ENCODE measurements around the genes SPTB, PLEK2 and PLEKHH1.

GRCh38 chr14:64854830-64855206 lies 24.9 kb downstream of the SPTB start:
- CAGE, long polyA plus RNA = no peak
- RRBS = no CpG with 5 or more reads among the region's 5 CpGs

DNA sequence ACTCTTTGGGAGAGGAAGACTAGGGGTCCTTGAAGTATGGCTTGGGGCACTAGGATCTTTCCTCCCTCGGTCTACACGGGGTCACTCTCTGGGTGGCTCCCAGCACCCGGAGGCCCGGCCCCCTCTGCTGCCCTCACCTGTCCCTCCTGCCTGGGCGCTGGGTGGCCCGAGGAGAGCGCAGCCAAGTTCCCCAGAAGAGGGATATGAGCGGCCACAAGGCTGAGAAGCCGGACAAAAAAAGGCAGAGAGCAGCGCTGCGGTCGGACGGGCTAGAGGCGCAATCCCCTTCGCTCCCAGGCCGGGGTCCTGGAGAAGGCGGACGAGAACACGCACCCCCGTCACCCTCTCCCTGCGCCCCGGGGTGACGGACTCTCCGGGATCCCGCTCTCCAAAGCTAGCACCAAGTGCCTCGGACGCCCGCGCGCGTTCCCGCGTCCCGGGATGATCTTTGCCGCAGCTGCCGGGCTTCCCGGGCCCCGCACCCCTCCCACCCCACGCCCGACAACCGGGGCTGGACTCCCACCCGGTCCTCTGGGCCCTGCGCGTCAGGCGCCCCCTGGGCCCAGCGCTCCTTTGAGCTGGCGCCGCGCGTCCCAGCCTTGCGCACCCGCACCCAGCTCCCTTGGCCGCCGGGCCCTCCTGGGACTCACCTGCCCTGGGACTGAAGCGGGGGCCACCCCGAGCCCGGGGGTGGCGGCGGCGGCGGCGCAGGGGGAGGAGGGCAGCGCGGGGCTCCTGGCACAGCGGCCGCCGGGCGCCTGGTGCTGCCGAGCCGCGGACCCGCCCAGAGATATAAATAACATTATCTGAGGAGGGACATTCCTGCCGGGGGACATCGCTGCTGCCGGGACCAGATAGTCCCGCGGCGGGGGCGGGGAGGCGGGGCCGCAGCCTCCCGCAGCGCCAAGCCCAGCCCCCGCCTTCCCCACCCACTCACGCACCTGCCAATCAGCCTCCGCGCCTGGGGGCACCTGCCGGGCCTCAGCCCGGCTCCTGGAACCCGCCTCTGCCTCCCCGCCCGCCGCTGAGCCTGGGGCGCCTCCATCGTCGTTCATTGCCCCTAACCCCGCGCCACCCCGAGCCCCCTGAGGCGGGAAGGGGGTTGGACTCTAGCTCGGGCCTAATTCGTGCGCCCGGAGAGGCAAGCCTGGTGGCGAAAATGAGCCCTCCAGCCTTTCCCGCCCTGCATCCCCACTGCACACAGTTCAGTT lies at the start of gene SPTB:
SPTB (minus strand) TSS at position 766 of the 1,211 bp plus-strand sequence.
- CAGE, long polyA plus RNA = no peak
- RRBS = 2% methylated on average over 31 of the region's 106 CpGs

DNA sequence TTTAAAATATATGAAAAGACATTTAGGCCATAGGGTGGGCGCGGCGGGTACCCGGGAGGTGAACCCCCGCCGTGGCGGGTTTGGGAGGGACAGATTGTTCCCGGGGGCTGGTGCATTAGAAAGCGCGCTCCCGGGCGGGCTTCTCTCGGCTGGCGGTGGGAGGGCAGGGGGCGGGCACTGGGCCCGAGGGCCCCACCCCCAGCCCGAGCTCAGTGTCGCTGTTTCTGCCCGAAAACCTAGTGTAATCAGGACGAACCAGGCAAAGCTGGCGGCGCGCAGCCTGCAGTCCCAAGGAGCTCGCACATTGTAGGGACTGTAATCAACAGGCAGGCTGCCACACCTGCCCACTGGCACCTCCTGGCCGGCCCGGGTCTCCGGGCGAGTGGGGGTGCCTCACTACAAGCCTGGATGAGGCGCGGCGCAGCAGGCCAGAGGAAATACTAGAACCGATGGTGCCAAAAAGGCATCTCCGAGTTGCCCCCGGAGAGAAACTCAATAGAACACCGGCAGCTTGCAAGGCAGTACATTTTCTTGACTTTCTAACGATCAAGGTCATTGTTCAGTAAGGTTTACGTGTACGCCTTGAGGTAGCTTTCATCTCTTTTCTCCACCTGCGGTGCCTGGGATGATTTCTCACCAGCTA lies 767 bp upstream of the SPTB start:
- CAGE, long polyA plus RNA = no peak
- RRBS = 4% methylated on average over 8 of the region's 39 CpGs

- CAGE, long polyA plus RNA = no peak
- RRBS = no CpG with 5 or more reads among the region's 1 CpG
These were observed 7.3 kb downstream of the MAX start for GRCh38 chr14:65094905-65095458.

DNA sequence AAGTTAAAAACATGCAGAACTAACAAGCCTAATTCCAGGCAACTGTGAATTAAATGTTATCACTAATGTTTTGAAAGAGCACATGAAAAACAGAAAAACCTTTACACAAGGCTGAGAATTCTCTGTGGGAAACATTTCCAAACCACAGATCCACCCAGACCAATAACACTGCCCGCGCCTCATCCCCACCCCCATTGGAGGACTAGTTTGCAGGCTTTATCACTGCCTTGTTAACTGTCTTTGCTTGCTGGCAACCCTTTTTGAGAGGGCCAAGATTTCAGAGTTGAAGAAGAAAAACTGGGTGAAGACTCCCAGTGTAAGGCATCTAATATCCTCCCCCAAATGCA lies 6.0 kb downstream of the MAX start:
- CAGE, long polyA plus RNA = no peak
- RRBS = no CpG with 5 or more reads among the region's 2 CpGs

GRCh38 chr14:65104570-65104858 lies 2.2 kb upstream of the MAX start:
- CAGE, long polyA plus RNA = no peak
- RRBS = no CpG with 5 or more reads among the region's 1 CpG

- CAGE, long polyA plus RNA = no peak
- RRBS = no CpG with 5 or more reads among the region's 16 CpGs
These were observed 54.3 kb upstream of the MAX start for GRCh38 chr14:65156433-65157211.

DNA sequence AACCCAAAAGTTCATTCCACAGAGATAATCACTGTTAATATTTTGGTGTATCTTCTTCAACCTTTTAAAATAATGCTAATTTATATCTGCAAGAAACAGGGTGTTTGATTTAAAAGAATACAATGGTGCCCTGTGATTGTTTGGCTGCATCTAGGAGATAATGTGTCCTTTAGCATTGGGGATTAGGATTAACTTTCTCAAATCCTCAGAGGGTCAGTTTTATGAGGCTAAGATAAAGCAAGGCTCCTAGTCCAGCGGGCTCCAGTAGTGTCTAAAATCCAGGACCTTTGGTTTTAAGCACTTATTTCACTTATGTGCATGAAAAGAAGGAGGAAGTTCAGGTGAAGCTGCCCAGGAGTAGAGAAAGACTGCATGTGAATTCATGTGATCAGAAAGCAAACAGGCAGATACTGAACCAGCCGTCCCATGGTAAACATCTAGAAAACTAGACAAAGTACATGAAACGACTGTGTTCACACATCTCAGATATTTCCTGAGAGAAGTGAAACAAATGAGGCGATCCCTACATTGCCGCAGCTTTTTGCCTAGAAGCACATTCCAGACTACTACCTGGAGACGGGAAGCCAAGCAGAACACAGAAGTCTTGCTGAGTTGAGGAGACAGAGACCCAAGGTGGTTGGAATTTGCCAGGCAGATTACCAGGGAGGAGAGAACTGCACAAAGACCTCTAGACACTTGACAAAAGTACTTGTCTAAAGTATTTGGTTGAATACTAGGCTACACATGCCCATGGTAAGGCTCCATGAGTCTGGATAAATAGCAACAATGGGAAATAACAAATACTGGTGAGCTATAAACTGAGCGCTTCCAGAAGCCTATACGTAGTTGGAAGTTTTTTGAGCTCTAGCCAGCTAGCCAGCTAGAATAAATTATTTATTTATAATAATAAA lies 129.2 kb upstream of the MAX start:
- CAGE, long polyA plus RNA = no peak
- RRBS = no CpG with 5 or more reads among the region's 8 CpGs

DNA sequence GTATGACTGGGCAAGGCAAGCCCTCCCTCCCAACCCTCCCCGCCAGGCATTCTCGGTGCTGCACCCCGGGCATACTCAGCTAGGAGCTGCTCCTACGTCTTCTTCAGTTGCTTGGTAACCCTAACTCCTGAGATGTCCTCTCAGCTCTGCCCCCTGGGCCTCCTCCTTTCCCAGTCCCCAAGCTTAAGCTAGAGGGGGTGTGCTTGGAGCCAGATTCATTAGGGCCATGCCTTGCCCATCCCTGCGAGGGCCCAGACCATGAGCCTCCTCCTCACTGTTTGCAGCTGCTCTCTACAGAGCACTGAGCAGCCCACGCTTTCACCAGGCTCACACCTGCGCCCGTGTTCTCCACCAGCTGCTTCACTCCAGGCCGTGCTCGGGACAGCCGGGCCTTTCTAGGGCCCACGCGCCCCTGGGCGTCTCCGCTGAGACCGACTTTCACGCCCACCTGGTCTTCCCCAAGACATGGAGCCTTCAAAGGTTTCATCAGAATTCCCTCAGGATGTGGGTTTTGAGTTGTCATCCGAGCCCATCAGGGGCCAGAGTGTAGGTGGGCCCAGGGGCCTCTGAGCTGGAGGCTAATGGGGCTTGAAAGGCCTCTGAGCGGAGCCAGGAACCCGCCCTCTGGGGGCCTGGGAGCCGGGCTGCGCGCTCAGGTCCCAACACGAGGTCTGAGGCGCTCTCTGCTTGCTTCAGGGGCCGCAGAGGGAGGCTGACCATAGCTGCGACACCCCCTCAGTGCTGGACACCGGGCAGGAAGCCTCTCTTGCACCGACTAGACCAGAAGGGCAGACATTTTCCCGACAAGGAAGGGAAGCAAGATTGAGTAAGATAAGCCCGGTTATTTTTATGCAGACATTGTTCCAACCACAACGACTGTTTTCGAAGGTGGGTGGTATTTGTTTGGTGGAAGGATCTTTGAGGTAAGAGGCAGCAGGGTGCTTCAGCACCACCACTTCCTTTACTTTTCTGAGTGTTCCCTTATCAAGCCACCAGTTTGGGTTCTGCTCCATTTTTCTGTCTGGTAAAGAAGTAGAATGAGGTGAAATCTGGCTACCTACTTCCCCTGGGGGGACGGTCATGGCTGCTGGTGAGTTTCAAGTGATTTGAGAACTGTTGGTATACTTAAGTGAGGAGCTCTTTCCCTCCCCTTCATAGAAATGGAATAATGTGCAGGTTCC lies 125.1 kb upstream of the FUT8 start:
- CAGE, long polyA plus RNA = no peak
- RRBS = 83% methylated on average over 3 of the region's 34 CpGs

- CAGE, long polyA plus RNA = no peak
- RRBS = no CpG with 5 or more reads among the region's 10 CpGs
These were observed 17.3 kb downstream of the FUT8 start for GRCh38 chr14:65429687-65430282.

- CAGE, long polyA plus RNA = no peak
- RRBS = no CpG with 5 or more reads among the region's 6 CpGs
These were observed 434.4 kb downstream of the FUT8 start for GRCh38 chr14:65846838-65847513.

GRCh38 chr14:65850358-65850713 lies 437.8 kb downstream of the FUT8 start:
- CAGE, long polyA plus RNA = no peak
- RRBS = no CpG with 5 or more reads among the region's 5 CpGs

- CAGE, long polyA plus RNA = no peak
- RRBS = no CpG with 5 or more reads among the region's 1 CpG
These were observed 9.4 kb downstream of the CCDC196 start for GRCh38 chr14:66495611-66496021.

- CAGE, long polyA plus RNA = no peak
- RRBS = 1% methylated on average over 32 of the region's 78 CpGs
These were observed 1.1 kb downstream of the GPHN start for GRCh38 chr14:66508663-66509879.

DNA sequence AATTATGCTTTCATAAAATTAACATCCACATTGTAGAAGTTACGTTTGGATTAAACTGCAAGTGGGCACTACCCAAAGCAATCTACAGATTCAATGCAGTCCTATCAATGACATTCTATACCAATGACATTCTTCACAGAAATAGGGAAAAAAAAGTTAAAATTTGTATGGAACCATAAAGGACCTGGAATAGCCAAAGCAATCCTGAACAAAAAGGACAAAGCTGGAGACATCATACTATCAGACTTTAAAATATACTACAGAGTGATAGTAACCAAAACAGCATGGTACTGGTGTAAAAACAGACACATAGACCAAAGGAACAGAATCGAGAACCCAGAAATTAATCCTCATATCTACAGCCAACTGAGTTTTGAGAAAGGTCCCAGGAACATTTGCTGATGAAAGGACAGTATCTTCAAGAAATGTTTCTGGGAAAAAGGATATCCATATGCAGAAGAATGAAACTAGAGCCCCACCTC lies 9.4 kb downstream of the GPHN start:
- CAGE, long polyA plus RNA = no peak
- RRBS = no CpG with 5 or more reads among the region's 2 CpGs

DNA sequence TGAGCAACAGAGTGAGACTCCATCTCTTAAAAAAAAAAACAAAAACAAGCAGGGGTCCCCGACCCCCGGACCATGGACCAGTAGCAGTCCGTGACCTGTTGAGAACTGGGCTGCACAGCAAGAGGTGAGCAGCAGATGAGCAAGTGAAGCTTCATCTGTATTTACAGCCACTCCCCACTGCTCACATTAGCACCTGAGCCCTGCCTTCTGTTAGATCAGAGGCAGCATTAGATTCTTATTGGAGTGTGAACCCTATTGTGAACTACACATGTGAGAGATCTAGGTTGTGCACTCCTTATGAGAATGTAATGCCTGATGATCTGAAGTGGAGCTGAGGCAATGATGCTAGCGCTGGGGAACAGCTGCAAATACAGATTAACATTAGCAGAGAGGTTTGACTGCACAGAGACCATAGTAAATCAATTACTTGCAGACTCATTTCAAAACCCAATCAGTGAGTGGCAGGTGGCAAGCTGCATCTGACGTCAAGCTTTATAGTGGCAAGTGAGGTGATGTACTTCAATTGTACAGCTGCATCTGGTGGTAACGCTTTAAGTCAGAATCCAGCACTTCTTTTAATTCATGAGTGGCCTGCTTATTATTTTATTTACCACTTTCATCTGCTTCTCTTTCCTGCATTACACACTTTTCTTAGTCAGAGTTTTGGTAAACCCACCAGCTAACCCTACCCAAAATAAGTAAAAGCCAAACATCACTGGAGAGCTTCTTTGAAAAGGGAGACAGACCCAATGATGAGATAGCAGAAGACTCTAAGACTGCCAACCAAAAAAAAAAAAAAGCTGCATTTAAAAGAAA lies 141.6 kb downstream of the GPHN start:
- CAGE, long polyA plus RNA = no peak
- RRBS = no CpG with 5 or more reads among the region's 6 CpGs

DNA sequence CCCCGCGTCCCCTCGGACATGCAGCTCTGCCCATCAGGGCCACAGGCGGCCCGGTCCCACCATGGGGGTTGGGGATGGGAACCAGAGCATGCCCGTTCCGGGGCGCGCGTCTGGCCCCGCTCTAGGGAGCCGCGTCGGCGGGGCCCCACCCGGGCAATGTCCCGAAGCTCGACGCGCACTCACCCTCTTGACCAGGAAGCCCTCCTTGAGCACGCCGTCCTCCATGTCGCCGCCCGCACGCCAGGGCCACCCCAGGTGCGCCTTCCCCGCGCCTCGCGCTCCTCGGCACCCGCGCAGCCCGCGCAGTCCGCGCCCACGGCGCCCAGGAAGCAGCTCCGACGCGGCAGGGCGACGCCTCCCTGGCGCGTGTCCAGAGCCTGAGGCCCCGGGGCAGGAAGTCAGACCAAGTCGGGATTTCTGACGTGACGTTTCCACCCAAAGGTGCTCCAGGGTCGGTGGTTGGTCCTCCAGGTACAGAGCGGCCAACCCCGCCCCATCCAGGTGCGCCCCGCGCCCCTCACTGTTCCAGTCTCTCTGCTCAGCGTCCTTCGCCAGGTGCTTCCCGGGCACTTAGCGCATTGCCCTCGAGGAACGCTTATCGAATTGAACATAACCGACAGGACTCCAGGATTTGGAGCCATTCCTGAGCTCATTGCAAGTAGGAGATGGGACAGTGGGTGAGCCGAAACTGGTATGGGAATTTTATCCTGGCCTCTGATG lies at the start of gene PLEK2:
PLEK2 (minus strand) TSS at position 331 of the 720 bp plus-strand sequence.
- CAGE, long polyA plus RNA = no peak
- RRBS = 1% methylated on average over 10 of the region's 66 CpGs

DNA sequence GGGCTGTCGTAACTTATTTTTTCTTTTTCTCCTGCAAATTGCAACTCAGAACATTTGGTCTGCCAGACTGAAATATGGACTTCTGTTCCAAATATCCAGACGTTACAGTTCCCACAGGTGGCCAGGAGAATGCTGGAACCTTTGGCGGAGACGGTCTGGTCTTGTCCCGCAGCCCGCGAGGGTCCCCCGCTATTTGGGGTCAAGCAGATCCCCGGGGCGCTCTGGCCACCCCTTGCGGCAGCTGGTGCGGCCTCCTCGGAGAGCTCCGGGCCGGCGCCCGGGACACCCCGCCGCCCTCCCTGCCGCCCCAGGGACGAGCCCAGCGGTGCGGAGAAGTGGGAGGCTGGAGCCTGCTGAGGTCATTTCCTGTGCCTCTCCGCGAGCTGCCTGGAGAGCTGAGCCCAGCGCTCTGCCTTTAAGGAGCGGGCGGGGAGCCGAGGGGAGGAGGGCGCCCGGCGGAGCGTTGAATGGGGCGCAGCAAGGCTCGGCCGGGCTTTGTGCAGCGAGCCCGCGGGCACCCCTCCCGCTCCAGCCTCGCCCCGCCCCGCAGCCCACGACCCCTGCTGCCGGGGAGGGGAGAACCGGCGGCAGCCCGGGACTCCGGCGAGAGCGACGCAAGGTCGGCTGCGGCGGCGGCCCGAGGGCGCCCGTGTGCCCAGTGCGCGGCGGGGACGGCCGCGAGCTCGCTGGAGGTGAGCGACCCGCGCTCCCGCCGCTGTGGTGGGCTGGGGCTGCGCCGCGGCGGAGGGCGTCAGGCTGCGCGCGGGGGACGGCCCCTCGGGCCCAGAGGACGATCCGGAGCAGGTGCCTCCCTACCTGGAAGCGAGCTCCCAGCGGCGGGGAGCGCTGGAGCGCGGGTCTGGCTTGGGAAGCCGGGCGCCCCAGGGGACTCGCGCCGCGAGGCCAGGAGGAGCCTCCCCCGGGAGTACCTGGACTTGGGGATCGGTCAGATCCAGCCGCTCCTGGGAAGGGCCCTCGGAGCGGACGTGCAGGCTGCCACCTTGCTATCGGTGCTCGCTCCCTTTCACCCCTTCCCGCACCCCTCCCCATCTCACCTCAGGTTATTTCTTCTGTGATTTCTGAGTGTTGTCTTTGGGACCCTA lies at the start of gene PLEKHH1:
PLEKHH1 (plus strand) TSS at position 584 of the 1,103 bp plus-strand sequence.
- CAGE, long polyA plus RNA = no peak
- RRBS = 2% methylated on average over 27 of the region's 104 CpGs

GRCh38 chr14:67566863-67567485 lies 33.1 kb downstream of the PIGH start:
- CAGE, long polyA plus RNA = no peak
- RRBS = no CpG with 5 or more reads among the region's 8 CpGs

- CAGE, long polyA plus RNA = no peak
- RRBS = no CpG with 5 or more reads among the region's 2 CpGs
These were observed 6.5 kb upstream of the VTI1B start for GRCh38 chr14:67680949-67681364.

Data from mammary epithelial cell (primary cell).